Skeletal muscle satellite cell (primary cell): ENCODE measurements around a stretch of chr1.

DNA sequence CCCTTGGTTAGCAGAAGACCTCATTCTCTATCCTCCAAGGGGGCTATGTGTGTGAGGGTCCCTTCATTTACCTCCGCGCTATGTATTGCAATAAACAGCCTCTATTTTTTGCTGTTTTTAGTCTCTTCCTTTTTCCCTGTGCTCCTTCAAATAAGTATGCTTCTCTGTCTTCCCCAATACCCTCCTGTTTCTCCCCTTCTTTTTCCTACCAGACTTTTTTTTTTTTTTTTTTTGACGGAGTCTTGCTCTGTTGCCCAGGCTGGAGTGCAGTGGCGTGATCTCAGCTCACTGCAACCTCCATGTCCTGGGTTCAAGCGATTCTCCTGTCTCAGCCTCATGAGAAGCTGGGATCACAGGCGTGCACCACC is 4.1 kb downstream of the SF3A3 start:
- CAGE, long polyA plus RNA, result no peak

GRCh38 chr1:38000818-38001123 is 4.5 kb downstream of the FHL3 start:
- CAGE, long polyA plus RNA, result no peak

- CAGE, long polyA plus RNA, result no peak
These were observed 3.5 kb upstream of the UTP11 start for GRCh38 chr1:38008844-38009701.

GRCh38 chr1:38498677-38499103 is 360.9 kb downstream of the RRAGC start:
- CAGE, long polyA plus RNA, result no peak

DNA sequence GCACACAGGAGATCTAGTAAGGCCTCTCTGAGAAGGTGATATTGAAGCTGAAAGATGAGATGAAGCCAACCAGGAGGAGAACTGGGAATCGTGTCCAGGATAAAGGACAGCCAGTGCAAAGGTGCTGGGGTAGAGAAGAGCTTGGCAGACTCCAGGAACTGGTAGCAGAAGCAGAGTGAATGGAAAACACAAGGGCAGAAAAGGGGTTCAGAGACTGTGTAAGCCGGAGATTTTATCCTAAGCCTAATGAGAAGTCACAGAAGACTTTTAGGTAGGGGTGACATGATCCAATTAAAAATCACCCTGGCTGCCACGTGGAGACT is 279.8 kb downstream of the RRAGC start:
- CAGE, long polyA plus RNA, result no peak

DNA sequence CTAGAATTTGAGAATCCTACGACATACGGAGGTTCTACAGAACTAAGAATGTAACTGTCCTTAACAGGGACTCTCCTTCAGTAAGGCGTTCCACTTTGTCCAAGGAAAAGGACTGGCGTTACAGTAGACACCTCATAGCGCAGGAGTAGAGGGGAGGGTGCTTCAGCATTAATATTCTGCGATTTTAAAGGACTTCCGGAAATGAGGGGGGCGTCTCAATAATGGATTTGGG is 1.1 kb downstream of the AKIRIN1 start:
- CAGE, long polyA plus RNA, result no peak

DNA sequence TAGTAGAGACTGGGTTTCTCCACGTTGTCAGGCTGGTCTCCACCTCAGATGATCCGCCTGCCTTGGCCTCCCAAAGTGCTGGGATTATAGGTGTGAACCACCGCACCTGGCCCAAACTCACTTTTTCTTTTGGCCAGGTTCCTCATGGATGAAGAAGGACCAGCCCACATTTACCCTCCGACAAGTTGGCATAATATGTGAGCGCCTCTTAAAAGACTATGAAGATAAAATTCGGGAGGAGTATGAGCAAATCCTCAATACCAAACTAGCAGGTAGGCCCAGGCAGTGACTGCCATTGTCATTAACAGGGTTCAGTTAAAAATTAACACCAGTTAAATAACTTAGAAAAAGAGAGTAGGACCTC is 9.7 kb downstream of the AKIRIN1 start:
- CAGE, long polyA plus RNA, result no peak

DNA sequence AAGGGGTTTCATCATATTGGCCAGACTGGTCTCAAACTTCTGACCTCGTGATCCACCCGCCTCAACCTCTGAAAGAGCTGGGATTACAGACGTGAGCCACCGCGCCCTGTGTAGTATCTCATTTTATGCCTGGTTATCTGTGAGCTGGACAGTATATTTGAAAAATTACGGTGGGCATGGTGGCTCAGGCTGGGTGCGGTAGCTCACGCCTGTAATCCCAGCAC is 16.8 kb upstream of the NDUFS5 start:
- CAGE, long polyA plus RNA, result no peak

GRCh38 chr1:39050614-39051124 is 24.5 kb downstream of the NDUFS5 start:
- CAGE, long polyA plus RNA, result no peak

GRCh38 chr1:39082216-39082675 is 56.1 kb downstream of the NDUFS5 start:
- CAGE, long polyA plus RNA, result no peak

- CAGE, long polyA plus RNA, result no peak
These were observed 78.1 kb downstream of the NDUFS5 start for GRCh38 chr1:39104332-39104614.

DNA sequence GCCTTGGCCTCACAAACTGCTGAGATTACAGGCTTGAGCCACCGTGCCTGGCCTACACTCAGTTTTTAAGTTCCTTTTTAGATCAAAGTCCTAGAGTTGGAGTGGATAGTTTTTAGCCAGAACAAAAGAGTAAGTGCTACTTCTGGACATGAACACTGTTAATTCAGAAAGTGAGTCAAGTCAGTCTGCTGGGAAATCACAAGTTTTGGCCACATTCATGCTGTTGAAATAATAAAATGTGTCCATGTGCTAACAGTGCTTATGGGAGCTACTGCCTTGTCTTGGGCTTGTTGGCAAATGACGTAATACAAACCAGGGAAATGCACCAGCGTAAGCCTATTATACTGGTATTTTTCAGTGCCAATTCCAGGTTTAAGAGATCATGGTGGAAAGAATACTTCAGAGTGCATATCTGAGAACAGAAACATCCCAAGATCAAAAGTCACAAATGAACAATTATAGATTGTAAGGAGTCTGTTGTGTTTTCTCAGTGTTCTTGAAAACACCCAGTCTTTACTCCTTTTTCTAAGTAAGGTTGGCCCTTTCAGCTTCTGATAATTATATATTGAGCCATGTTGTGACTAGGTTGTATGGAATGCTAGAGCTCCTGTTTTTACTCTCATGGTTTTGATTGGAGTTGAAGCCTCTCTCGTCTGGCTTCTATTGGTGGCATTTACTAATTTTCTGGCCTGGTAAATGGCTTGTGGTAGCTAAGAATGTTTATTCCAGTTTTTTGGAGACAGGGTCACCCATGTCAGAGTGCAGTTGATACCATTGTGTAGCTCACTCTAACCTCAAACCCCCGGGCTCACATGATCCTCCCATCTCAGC is 84.5 kb downstream of the NDUFS5 start:
- CAGE, long polyA plus RNA, result no peak

- CAGE, long polyA plus RNA, result no peak
These were observed 75.7 kb upstream of the MACF1 start for GRCh38 chr1:39128660-39129399.

DNA sequence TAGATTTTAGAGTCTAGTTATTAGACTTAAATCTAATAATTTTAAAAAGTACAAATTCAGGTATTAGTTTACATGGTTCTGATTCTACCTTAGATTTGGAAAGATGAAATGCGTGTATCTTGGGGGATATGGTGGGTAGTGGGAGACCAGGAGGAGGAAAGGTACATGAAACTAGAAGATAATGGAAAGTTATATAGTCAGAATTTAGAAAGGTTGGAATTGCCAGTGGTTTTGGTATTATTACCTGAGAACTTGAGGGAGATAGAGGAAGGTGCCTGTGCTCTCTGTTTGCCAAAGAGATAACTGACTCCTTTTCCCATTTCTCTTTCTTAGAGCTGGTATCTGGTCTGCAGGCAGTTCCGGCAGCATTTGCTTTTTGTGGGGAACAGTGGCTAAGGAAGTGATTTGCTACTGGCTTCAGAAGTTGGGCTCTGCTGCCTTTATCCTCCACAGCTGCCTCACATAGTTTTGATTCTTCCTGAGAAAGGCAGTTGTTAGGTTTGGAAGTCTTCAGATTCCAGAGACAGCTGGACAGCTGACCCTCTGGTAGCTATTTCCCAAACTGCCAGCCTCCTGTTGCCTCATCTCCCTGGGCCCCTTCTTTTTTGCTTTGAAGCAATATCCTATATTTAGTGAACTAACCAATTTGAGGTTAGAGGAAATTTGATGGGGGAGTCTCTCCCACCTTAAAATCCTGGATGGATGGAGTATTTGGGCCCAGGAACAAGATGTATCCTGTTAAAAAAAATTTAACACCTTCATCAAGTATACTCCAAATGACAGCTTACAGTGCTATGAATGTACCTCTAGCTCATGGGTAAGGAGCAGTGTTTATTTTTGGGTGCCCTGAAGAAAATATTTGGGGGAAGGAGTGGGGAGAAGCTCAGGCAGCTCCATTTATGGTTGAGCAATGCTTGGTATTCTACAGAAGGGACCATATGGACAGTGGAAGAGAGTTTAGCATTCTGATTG is 62.5 kb upstream of the MACF1 start:
- CAGE, long polyA plus RNA, result no peak

DNA sequence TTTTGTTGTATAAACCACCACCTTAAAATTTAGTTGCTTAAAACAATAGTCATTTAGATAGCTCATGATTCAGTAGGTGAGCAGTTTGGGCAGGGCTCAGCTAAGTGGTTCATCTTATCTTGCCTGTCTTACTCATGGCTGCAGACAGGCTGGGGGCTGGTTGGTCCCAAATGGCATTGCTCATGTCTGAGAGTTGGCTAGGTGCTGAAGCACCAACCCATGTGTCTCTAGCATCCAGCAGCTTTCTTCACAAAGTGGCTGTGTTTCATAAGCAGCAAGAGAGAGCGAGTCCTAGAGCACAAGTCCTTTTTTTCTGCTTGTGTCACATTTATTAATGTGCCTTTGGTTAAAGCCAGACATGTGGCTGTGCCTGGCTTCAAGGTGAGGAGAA is 91.5 kb downstream of the MACF1 start:
- CAGE, long polyA plus RNA, result no peak

GRCh38 chr1:39318155-39318760 is 113.8 kb downstream of the MACF1 start:
- CAGE, long polyA plus RNA, result no peak

- CAGE, long polyA plus RNA, result no peak
These were observed 49.5 kb upstream of the BMP8A start for GRCh38 chr1:39441593-39442618.

DNA sequence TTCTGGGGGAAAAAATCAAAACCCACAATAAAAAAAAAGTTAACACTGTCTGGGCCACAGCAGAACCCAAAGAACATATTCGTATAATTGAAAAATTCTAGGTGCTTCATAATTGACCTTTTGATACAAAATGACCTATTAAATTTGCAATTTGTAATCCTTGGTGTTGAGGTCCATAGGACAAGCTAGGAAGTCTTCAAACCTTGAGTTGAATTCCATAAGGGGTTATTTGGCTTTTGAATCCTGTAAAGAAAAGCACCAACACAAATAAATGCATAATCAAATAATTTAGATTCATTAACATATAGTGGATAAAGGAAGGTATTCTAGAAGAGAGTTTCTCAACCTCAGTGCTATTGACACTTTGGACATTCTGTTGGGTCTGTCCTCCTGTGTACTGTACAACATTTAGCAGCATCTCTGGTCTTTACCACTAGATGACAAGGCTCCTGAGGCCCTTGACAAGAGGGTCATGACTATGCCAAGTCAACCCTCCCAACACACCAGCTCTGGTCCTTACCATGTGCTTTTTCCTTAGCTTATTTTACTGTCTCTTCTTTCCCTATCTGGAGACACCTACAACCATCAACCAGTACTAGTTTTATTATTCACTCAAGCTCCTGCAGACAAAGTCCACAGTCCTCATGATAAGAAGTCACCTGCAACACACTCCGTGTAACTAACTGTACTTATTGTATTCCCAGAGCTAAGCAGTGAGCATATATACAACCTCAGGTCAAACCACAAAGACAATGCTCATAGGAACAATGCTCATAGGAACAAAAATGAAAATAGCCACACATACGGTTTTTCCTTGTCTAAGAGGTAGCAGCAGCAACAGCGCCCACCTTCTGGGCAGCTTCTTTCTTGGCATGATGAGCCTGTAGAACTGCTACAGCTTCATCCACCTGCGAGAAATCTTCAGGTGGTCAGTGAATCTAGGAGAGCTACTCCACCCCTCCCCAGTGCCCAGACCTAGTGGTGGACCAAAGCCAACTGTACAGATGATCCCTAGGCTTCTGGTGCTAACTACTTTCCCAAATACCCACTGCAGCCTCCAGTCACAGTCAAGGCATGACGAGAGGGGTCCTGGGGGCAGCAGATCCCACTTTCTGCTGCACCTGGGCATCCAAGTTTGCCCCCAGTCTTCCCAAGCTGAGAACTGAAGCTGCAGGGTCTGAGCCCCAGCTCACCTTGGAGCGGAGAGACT is 15.3 kb downstream of the PABPC4 start:
- CAGE, long polyA plus RNA, result no peak

DNA sequence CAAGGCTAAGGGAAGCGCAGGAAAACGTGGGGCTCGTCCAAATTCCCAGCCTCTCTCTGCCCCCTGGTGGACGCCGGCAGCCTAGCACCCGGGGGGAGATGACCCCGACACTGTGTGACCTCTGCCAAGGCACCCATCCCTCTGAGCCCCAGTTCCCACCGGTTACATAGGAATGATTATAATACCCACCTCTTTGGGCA is 11.0 kb upstream of the BMP8B start:
- CAGE, long polyA plus RNA, result no peak

DNA sequence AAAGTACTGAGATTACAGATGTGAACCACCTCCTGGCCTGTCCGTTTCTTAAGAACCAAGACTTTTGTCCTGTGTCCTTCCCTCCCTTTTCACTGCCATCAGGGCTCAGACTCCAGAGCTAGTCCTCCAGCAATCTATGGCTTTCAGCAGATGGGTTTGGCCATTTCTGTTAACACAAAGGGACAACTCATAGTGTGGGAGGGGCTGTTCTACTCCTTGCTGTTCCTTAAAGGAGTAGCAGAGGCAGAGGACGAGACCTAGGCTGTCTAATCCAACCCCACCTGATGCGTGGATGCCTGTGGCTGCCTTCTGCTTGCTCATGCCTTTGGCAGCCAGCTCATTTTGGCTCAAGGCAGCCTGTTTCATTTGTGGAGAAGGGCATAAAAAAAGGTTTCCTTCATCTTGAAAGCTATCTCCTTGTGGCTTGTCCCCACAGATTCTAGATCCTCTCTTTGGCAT is 27.0 kb downstream of the MFSD2A start:
- CAGE, long polyA plus RNA, result no peak